ENCODE measurements around the genes PEMT and SREBF1.

DNA sequence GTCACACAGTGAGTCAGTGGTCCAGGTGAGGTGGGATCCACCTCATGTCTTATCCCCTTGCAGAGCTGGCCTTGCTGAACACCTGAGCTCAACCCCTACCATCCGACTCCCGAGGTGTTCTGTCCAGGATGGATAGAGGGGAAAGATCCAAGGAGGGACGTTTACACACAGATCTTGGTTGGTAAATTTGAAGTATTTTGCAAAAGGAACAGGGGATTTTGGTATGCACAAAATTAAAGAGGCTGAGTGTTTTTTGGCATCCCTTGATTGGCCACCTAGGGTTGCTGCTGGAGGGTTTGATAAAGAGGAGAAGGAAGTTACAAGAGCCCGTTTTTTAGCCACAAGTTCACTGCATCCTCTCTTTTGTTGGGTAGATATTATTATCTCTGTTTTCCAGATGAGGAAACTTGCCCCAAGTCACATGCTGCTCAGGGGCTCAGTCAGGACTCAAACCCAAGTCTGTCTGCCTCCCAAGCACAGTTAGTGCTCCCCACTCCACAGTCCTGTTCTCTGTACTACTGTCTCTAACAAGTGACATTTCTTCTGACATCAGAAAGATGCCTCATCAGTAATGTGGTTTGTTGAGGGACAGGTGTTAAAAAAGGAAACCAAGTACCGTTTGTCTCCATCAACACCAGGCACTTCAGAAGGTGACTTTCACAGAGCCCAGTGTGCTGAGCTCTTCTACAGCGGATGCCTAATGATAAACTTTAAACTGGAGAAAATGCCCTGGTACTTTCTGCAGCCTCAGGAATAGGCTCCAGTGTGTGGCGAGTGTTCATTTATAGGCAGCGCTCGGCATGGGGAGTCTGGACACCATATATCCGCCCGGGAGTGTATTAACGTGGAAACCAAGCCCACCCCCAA, 1.4 kb downstream of the NT5M start:
- PRO-cap, result no peak

- PRO-cap, result no peak
These were observed 80.5 kb downstream of the NT5M start for GRCh38 chr17:17383443-17384353.

GRCh38 chr17:17526287-17526785, 30.1 kb upstream of the RASD1 start:
- PRO-cap, result no peak

DNA sequence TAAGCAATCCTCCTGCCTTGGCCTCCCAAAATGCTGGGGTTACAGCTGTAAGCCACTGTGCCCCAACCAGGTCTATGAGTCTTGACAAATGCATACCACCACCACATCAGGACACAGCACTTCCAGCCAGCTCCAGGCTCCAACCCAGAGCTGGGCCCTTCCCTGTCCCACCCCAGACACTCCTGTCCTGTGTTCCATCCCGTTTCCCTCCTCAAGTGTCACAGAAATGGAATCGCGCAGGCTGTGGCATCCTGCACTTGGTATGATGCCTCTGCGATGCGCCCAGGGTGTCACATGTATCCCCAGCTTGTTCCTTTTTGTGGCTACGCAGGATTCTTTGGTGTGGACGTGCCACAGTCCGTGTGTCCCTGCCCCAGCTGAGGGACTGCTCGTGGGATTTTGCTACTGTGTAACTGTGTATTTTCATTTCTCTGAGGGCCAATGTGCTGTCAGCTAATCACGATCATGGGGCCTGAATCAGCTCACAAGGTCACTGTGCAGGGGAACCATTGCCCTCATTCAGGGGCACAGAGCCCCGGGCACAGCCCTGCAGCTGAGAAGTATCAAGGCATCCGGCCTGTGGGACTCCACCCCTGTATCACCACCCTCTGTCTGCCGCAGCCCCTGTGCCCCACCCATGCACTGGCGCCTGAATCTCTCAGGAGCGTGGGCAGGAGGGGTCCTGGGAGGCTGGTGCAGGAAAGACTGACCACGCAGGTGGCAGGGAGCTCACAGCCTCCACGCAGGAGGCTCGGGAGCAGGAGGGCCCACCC, 43.2 kb upstream of the RASD1 start:
- PRO-cap, result no peak

- PRO-cap, result no peak
These were observed 27.1 kb downstream of the PEMT start for GRCh38 chr17:17564321-17564852.

- PRO-cap, result no peak
These were observed 20.1 kb downstream of the PEMT start for GRCh38 chr17:17571382-17571775.

- PRO-cap, result no peak
These were observed 15.9 kb downstream of the PEMT start for GRCh38 chr17:17575211-17576424.

- PRO-cap, result bidirectional peak, plus-strand start at chr17:17591491, minus-strand start at chr17:17591381; bidirectional peak, plus-strand start at chr17:17591929, minus-strand start at chr17:17591686
These were observed at the start of gene PEMT for GRCh38 chr17:17590953-17591791. Gene PEMT (minus strand): TSS chr17:17591708.

GRCh38 chr17:17694236-17695116, 13.2 kb downstream of the RAI1 start:
- PRO-cap, result bidirectional peak, plus-strand start at chr17:17694458, minus-strand start at chr17:17694186; bidirectional peak, plus-strand start at chr17:17694905, minus-strand start at chr17:17694706

- PRO-cap, result no peak
These were observed 58.0 kb downstream of the SREBF1 start for GRCh38 chr17:17778446-17779488.

DNA sequence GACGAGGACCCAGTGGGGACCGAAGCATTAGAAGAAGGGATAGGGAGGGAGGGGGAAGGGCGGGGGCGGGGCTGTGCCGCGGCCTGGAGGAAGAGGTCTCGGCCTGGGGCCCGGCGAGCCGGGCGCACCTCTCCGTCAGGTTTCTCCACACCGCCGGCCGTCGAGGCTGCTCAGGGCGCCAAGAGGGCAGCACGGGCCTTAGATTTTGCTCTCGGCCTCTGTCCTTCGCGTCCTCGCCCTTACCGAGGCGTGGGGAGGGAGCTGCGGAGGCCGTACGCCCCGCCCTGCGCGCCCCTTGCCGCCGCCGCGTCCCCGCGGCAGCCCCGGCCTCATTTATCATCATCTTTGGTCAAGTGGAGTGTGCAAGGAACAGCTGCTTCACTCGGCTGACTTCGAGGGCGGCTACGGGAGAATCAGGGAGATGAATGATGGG, 54.1 kb downstream of the SREBF1 start:
- PRO-cap, result unidirectional peak, plus-strand start at position 105 of the sequence

GRCh38 chr17:17805574-17806342, 31.0 kb downstream of the SREBF1 start:
- PRO-cap, result no peak

DNA sequence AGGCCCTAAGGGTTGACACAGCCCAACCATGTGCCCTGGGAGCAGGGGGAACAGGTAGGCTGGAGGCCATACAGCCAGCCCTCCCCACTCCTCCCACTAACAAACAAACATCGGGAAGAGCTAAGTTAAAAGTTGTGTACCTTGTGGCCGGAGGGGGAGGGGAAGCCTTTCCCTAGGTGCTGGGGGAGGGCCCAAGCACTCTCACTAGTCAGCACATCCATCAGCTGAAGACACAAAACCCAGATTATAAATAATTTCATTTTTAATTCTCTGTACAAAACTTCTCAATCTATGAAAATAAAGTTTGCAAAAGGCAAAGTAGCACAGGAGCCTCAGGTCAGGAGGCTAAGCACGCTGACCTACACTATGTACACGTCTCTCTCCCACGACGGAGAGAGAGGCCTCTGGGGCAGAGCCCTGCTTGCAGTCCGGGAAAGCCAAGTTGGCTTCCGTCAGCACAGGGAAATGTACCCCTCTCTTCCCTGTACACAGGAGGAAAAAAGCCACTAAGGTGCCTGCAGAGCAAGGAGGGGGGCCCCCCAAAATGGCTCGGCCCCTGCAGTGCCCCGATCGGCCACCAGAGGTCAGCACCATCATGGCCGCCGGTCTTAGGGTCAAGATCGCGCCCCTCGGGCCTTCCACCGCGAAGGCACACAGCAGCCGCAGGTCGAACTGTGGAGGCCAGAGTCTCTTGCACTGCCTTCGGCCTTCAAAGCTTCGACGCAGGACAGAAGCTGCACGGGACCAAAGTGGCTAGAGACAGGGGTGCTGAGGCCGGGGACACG, 24.8 kb downstream of the SREBF1 start:
- PRO-cap, result no peak

DNA sequence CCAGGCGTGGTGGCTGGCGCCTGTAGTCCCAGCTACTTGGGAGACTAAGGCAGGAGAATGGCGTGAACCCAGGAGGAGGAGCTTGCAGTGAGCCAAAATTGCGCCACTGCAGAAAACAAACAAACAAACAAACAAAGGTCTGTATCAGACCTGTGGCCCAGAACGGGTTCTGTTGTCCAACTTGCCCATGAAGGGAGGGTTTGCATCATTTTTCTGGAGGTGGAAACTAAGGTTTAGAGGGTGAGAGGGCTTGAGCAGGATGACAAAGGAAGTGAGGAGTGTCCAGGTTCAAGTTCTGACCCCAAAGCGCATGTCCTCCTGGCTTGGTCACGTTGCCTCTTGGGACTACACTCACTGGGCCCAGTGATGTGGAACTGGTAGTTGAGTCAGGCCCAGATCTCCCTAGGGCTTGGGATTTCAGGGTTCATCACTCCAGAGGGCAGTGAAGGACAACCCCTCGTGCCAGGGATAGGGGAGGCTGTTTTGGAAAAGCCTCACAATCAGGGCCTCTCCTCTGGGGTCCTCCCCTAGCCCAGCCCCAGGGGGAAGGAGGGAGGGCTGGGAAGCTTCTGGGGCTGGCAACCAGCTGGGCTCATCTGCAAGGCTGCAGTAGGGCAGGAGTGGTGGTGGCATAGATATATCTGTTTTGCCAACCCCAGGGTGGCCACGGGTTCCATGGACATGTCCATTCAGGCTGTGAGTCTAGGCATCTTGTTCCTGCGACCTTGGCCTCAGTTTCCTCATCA, 1.7 kb downstream of the SREBF1 start:
- PRO-cap, result no peak

GRCh38 chr17:17836028-17836456, 744 bp downstream of the SREBF1 start:
- PRO-cap, result bidirectional peak, plus-strand start at chr17:17836416, minus-strand start at chr17:17836243

DNA sequence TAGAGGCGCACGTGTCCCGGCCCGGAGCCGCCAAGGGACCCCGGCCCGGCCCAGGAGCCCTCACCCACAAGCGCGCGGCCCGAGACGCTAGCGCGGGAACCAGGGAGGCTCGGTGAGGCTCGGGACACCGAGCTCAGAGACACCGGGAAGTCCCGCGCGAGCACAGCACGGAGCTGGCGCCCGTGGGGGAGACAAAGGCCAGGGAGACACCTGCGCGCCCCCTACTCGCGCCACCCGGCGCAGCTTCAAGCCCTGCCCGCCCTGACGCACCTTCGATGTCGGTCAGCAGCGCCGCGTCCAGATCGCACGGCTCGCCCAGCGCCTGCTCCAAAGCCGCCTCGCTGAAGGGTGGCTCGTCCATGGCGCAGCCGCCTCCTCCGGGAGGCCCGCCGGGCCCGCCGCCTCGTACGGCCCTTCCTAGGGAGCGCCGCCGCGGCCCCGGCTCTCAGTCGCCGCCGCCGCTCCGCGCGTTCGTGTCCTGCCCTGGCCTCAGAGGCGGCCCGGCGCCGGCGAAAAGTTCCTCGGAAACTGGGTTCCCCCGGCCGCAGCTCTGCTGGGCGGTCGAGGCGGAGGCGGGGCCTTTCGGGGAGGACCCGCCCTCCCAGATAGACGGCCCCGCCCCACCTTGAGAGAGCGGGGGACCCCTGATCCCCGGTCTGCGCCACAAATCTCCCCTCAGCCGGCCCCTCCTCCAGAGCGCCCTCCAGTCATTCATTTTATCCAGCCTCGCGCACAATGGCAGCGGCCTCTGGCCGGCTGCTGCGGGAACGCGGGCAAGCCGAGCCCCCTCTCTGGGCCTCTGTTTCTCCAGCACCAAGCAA, at the start of gene SREBF1:
TSS of gene SREBF1 (minus strand) at position 530 of the 821 bp plus-strand sequence.
- PRO-cap, result bidirectional peak, plus-strand start at position 451 of the sequence, minus-strand start at position 524 of the sequence

DNA sequence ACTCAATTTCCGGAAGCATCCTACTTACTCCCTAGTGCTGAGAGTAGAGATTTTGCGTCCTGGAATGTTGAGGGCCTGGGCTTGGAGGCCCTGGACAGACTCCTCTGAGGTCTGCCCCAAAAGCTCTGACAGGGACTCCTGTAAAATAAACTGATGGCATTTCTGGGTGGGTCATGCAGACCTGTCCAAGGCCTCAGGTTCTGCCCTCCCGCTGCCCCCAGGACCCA, 4.6 kb upstream of the SREBF1 start:
- PRO-cap, result no peak

DNA sequence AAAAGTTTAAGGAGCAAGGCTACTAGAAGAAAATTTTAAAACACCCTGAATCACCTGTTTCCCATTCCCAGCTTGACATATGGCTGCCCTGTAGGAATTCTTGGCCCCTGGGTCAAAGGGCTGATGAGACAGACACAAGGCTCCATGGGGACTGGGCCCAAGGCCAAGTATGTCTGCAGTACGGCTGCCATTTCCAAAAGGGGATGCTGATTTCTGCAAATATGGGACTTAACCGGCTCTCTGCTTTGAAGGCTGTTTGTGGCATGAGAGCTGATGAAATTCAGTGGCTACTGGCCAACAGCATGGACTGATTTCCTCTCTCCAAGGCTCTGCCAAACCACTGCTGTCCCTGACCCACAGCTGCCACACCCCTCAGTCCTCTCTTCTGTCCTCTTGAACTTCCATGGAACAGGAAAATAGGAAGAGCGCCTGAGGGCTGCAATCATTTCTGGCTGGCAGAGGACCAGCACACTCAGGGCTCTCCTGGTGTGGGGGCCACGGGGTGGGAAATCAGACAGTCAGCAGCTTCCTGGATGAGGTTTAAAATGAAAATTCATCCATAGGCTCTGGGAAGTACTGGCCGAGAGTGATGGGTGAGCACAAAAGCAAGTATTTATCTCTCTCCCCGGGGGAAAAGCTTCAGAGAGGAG, 63.9 kb upstream of the SREBF1 start:
- PRO-cap, result no peak

GRCh38 chr17:17958479-17958887, 13.7 kb downstream of the TOM1L2 start:
- PRO-cap, result no peak

- PRO-cap, result no peak
These were observed 6.3 kb downstream of the DRG2 start for GRCh38 chr17:18094015-18094563.